Mammary microvascular endothelial cell (primary cell): ENCODE results near the gene IL1RAP.

DNA sequence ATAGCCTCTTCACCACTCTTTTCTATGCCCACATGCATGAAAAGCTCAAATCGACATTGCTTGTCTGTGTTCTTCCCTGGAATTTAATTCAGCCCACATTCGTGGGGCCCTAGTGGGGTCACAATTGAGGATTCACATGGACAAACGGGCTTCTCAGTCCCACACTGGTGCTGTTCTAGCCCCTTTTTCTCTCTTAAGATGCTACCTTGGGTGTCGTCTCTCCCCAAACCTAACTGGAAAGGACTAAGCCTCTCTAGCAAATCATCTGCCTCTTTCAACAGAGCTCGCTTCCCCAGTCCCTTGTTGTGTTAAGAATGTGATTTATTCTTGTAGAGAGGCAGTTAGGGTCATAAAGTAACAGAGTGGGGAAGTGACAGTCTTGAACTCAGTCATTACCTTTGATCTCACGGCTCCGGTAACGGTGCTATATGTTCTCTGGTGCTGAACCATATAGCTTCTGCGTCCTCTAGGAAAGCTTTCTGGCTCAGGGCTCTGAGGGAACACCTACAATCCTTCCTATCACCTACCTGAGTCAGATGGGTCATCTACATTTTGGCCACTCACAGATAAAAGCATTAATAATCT is 4.9 kb downstream of the LPP start:
- RAMPAGE, long total RNA: no peak

DNA sequence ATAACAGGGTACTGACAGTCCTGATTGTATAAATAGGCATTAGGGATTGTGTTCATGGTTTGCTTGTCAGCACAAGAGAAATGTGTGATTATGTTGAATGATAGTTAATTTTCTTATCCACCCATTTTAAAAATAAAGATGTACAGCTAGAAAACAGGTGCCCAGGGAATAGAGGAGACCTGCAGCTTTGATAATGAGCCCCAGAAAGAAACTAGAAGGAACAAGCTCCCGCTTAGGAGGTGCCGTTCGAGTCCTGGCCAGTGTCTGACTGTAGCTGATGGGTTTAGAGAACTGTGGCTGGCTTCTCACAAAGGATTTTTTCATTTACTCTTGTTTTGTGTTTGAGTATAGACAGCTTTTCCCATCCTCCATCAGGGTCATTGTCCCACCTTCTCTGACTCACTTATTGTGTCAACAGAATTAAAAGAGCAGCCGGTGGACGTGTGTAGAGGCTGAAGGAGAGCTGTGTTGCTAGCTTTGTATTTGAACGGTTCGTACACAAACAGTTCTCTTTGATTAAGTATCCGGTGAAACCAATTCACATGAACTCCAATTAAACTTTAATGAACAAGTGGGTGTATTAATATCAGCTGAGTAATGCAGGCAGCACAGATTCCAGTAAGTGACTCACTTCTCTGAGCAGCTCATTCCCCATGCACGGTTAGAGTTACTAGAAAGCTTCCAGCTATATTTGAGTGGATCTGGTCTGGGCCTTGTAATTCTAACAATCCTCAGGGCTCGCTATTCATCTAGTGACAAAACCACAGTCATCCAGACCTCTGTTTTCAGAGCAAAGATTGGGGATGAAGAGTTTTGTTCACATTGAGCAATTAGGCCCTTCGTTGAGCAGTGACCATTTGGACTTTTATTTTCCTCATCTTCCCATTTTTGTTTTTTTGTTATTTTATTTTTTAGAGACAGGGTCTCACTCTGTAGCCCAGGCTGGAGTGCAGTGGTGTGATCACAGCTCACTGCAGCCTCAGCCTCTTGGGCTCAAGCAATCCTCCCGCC is 141.0 kb downstream of the LPP start:
- RAMPAGE, long total RNA: no peak

GRCh38 chr3:188345150-188345965 is 191.4 kb downstream of the LPP start:
- RAMPAGE, long total RNA: no peak

DNA sequence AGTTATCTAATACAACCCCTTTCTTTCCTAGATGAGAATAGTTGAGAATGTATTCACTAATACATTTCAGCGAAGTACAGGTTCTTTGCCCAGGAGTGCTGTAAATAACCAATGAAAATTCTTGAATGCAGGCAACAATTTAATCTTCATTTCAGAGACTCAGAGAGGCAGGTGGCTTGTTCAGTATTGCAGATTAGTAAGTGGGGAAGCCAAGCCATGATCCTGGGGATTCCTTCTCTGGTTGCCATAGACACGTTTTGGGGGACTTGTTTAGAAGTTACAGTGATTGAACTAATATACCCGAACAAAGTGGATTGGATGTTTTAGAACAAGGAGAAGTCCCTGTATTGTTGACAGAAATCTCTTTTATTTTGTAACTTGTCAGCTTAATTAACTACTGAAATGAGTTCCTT is 260.7 kb downstream of the LPP start:
- RAMPAGE, long total RNA: no peak

- RAMPAGE, long total RNA: no peak
Measured at GRCh38 chr3:188421342-188422321, 267.7 kb downstream of the LPP start.

DNA sequence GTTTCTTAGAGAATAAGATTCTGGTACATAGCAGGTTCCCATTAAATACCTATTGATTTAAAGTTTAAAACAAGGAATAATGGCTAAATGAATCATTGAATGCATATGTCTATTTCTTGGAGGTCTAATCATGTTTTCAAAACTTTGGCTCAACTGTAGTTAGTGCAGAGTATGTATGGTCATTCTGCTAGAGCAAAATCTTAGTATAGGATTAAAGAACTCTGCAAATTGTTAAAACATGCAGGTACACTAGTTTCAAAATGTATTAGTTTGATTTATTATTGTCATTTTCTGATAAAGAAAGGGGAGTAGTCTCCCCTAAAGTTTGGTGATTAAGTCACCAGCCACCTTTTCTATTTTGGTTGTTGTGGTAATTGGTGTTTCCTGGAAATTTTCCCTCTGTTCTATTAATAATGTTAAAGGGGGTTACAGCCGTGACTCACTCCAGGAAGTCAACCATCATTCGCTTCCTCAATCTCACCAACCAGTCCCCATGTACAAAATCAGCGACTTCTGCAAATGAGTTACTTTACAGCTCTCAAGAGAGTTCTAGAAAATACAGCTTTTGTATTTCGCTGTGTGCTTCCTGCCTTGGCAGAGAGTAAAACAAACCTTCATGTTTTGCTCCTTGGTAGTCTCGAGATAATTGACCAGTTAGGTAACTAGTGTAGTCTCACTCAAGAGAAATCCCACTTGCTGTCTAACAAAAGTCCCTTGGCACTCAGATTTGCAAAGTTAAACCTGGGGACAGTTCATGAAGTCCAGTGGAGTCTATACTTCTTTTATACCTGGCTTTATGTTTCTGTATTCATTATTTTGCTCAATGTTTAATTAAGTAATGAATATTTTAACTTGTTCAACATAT is 285.1 kb downstream of the LPP start:
- RAMPAGE, long total RNA: no peak

DNA sequence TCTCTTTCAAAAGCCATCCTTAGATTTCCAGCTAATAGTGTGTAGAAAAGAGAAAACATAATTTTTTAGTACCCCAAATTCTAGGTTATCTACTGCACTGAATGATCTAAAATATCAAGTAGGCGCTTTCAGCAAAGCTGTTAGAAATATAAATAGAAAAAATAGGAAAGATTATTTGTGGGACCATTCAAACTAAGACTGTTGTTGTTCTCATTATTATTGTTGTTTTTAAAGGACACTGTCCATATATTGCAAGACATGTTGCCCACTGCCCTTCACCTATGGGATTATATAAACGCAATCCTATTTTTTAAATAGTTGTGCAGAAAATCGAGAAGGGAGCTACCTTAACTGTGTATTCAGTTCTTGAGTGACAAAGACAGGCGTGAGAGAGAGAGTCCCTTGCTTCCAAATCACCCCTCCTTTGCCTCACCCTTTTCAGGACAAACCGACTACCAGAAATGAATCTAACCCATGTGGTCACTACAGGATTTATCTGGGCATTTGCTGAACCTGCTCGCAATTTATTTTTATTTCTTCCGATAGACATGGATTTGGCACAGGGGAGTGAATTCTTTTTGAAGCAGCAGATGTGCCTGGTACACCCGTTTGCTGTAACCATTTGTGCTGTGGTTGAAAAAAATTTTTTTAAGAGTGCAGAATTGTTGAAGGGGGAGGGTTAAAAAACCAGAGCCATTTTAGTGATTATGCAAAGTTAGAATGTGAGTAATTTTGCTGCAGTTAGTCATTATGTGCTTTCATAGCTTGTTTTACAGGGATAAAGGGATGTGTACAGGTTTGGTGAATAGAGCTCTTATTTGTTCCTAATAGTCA is 441.8 kb downstream of the LPP start:
- RAMPAGE, long total RNA: no peak

DNA sequence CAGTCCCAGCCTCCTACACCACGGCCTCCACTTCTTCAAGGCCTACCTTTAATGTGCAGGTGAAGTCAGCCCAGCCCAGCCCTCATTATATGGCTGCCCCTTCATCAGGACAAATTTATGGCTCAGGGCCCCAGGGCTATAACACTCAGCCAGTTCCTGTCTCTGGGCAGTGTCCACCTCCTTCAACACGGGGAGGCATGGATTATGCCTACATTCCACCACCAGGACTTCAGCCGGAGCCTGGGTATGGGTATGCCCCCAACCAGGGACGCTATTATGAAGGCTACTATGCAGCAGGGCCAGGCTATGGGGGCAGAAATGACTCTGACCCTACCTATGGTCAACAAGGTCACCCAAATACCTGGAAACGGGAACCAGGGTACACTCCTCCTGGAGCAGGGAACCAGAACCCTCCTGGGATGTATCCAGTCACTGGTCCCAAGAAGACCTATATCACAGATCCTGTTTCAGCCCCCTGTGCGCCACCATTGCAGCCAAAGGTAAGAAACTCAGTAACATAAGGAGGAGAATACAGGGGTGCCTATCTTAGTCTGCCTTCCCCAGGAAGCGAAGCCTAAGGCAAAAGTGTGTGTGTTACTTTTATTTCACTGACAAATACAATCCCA is 455.5 kb downstream of the LPP start:
- RAMPAGE, long total RNA: no peak

DNA sequence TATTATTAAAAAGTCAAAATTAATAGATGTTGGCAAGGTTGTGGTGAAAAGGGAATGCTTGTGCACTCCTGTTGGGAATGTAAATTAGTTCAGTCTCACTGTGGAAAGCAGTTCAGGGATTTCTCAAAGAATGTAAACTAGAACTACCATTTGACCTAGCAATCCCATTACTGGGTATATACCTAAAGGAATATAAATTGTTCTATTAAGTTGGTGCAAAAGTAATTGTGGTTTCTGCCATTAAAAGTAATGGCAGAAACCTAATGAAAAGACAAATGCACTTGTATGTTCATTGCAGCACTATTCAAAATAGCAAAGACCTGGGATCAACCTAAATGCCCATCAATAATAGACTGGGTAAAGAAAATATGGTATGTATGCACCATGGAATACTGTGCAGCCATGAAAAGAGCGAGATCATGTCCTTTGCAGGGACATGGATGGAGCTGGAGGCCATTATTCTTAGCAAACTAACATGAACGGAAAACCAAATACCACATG is 476.5 kb downstream of the LPP start:
- RAMPAGE, long total RNA: no peak

DNA sequence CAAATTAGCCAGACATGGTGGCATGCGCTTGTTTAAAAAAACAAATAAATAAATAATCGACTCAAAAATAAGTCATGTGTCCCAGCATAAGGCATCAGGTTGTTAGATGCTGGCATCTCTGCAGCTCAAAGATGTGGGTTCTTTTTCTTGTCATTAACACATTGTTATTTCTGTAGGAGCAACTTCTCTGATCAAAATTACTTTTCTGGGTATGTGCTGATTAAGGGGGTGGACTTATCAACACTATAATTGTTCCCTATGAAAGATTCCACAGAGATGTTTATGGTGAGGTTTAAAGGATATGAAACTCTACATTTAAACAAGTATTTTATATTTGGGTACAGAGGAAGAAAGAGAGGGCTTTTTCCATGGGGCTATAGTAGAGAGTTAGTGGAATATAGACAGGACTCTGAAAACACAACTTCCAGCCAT is 294.0 kb upstream of the TPRG1 start:
- RAMPAGE, long total RNA: no peak

DNA sequence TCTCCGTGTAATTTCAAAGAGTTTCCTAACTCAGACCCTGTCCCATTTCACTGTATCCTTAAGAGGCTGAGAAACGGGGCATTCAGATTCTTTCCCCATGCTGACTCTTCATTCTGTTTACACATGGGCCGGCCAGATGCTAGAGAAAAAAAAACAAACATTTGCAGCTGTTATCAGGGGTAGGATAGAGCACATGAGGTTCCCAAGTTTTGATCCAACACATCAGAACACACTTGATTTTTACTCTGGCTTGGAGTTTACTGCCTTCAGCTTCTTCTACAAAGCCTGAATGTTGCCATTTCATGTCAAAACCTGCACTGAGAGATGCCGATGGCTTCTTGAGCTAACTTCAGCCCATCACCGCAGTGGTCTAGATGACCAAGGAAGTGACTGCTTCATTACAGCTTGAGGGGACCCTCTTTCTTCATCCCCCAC is 215.8 kb upstream of the TPRG1 start:
- RAMPAGE, long total RNA: no peak

GRCh38 chr3:189160478-189161041 is 11.2 kb upstream of the TPRG1 start:
- RAMPAGE, long total RNA: no peak

DNA sequence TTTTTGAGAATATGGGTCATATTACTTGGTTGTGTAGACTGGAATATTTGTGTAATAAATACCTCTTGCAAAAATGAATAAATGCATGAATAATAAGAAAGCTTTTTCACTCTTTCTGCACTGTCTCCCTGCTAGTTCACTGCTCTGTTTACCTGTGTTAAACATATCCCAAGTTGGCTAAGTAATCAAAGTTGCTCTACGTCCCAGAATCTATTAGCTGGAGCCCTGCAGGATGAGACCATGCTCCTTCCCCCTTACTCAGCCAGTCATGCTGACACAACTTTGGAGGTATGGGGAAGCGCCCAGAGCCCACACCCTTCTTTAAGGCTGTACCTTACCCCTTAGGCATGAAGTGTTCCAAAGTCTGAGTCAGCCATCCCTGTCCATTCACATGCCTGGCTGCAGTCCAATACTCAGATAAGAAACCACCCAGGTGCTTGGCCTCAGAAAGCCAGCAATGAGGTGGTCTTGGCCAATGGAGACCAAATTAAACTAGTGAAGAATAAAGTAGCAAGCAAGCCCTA is 221.1 kb downstream of the TPRG1 start:
- RAMPAGE, long total RNA: no peak

DNA sequence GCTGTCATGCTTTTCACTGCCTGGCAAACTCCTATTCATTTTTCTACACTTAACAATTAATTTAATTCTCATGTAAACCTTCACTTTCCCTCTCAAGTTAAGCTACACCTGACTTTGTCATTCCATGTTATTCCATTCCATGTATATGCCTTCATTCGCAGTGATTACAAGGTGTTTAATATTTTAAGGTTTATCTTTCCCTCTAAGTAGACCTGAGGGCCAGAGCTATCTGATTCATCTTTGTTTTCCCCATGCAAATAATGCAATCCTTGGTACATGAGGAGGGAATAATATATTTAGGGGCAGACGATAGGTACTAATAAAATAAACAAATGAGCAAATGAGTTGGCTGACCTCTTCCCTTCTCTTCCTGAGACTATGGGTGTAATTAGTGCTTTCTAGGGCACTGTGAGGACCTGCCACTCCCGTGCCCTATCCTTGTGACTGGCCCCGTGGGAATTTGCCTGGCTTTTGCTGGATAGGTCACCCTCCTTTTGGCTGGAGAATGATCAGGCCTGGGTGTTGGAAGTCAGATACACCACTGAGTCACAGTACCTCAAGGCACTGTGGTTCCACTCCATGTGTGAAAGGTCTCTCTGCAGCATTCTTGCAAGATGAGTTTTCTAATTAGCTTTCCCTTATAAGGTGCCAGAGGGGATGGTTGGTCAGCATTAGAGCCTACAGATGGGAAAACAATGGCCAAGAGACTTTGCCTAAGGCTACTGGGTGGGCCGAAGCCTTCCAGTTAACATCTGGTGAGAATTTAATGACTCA is 183.3 kb downstream of the P3H2 start:
- RAMPAGE, long total RNA: no peak

DNA sequence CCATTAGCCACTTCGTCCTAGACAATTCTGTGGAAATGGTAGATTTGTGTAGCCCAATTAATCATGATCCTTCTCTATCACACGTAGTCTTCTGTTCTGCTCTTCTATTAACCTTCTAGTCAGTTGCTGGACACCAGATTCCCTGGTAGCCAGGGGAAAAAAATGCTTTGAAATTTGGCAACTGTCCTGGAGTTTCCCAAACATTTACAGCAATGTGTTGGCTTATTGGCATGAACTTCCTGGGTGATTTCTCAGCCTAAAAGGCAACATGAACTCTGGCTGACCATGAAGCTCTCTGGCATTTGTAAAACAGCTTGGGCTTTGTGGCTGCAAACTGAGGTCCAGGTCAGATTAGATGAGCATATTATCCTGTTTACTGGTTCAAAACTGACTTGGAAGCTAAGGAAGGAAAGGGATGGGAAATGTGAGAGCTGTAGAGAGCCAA is 139.1 kb downstream of the P3H2 start:
- RAMPAGE, long total RNA: no peak

DNA sequence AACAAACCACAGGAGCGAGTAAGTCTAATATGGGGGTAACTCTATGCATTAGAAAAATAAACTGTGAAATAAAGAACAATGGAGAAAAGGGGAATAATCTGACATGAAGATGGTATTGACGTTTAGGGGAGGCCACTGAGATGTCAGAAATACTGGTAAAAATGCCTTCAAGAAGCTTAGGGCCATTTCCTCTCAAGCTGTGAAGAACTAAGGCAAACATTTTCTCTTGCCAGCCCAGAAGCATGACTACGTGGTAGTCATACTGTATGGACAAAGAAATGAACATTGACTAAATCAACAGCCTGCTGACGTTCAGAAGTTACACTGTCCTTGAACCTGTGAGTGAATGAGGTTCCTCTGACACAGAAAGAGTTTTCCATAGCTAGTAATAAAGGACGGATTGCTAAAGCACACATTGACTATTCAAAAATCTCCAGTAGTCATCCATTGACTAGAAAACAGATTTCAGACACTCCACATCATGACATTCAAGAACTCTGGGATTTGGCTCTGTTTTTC is 121.0 kb downstream of the P3H2 start:
- RAMPAGE, long total RNA: no peak

GRCh38 chr3:190109089-190109804 is 11.4 kb downstream of the P3H2 start:
- RAMPAGE, long total RNA: no peak

GRCh38 chr3:190305402-190306103 is 16.7 kb downstream of the CLDN1 start:
- RAMPAGE, long total RNA: no peak

DNA sequence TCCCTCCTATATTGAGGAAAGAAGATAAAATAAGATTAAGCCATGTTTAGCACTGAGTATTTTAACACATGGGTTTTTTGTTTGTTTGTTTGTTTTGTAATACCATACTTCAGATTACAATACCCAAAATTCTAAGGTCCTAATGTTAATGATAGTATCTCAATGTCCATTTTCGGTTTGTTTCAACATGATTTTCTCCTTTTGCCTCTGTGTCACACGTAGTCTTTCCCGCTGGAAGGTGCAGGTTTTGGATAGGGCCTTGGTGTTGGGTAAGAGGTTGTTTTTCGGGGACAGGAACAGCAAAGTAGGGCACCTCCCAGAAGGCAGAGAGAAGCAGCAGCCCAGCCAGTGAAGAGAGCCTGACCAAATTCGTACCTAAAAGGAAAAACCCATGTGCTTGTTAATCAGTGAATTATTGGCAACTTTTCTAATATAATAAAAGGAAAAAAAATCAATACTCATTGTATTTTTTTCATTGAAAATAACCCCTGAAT is 14.1 kb downstream of the CLDN1 start:
- RAMPAGE, long total RNA: no peak

DNA sequence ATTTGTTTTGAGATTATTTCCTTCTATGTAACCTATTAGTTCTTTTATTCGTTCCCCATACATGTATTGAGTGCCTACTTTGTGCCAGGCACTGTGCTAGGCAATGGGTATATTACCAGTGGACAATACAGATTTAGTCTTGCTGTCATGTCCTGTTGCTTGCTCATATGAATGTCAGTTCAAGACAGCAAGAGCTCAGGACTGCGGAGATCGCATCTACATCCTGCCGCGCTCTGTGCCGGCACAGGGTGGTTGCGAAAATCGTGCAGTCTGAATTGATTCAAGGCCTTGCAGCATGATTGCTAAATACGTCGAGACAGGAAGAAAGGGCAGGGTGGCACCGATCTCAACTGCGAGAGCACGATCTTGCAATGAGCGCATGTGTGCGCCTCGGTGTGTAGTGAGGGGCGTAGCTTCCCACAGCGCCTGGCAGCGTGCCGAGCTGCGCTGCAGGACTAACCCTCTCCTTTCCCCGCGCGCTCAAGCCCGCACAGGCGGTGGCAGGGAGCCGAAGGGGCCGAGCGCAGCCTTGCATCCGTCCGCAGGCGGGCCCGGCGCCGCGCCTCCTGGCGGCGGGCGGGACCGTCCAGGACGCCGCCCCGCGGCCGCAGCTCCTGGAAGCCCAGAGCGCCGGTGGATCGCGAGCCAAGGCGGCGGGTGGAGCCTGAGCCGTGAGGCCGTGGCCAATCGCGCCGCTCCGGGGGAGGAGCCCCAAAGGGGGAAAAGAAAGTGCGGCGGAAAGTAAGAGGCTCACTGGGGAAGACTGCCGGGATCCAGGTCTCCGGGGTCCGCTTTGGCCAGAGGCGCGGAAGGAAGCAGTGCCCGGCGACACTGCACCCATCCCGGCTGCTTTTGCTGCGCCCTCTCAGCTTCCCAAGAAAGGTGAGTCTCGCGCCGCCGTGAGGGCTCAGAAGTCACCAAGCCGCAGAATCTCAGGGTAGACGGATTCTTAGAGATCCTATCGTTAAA is at the start of gene IL1RAP:
Gene IL1RAP (plus strand): TSS at position 748 of the 969 bp plus-strand sequence.
- RAMPAGE, long total RNA: start-site peak on the plus strand centred at position 728 of the sequence, 57 bp wide, 277 and 45 reads in 2 replicates